Placental pericyte (primary cell): ENCODE measurements around the gene KIF25.

GRCh38 chr6:166383050-166384233 lies 702 bp upstream of the MPC1 start:
- CAGE, long polyA plus RNA, result no peak

- CAGE, long polyA plus RNA, result no peak
Measured at GRCh38 chr6:166407132-166407485, 24.4 kb upstream of the MPC1 start.

GRCh38 chr6:166475845-166476133 lies 93.0 kb upstream of the MPC1 start:
- CAGE, long polyA plus RNA, result no peak

DNA sequence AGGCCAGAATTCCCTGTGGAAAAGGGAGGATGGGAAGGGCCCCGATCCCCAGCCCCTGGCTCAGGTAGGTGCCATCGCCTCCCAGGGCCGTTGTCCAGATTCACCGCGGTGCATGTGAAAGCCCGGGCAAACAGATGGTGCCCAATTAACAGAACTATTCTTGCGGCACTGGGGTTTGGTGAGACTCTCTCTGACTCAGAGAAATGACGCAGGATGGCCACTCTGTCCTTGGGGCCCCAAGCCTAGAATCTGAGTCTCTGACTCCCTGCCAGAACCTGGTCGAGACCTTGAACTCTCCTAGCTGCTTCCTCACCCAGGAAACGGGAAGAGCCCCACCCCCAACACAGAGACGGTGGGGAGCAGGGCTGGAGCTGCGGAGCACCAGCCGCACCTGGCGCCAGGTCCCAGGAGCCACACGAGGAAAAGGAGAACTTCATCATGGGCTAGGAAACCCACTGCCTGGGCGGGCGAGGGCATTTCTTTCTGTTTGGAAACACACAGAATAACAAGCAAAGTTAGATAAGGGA lies 29.7 kb upstream of the RPS6KA2 start:
- CAGE, long polyA plus RNA, result no peak

DNA sequence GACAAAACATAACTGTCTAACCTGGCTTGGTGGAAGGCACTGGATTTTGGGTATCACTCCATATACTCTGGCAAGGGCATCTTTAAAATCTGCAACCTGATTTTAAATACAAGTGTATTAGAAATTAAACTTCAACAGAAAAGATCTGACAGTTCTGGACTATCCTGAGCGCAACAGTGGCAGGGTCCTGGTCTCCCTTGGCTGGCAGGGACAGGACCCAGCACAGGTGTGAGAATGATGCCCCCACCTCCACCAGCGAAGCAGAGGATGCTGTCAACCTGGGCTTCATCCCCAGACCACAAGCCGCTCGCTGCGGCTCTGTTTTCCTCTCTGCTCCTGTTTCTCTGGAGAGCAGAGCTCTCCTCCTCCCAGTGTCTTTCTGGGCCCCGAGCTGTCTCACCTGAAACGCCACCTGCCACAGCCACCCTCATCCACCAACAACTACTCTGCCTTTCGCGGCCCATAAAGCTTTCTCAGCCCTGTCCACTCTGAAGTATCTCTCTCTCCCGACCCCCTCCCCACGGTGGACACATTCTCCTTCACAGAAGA lies 25.3 kb downstream of the RNASET2 start:
- CAGE, long polyA plus RNA, result no peak

DNA sequence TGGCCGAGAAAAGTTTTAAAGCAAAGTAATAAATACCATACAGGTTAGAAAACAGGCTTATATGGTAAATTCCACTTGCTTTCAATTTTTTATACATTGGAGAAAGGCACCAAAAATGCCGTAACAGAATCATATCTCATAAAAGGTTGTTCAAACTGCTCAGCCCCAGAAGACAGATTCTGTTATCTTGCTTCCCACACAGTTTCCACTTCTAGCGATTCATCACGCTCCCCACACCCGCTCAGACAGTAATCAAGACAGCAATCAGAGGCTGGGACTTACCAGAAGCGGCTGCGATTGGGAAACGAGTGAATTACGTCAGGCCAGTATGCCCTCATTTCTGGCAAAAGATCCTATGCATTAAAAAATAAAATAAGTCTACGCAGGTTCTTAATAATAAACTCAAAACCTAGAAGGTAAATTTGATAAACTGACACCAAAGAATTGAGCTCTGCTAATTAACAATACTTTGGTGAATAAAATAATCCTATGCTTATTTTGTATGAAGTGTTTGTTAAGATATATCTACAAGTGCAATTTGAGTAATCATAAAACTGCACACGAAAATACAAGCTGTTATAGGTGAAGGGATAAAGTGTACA lies 13.5 kb downstream of the RNASET2 start:
- CAGE, long polyA plus RNA, result no peak

- CAGE, long polyA plus RNA, result no peak
Measured at GRCh38 chr6:167421179-167421696, 96.4 kb downstream of the TTLL2 start.

- CAGE, long polyA plus RNA, result no peak
Measured at GRCh38 chr6:167524450-167525052, 199.7 kb downstream of the TTLL2 start.

DNA sequence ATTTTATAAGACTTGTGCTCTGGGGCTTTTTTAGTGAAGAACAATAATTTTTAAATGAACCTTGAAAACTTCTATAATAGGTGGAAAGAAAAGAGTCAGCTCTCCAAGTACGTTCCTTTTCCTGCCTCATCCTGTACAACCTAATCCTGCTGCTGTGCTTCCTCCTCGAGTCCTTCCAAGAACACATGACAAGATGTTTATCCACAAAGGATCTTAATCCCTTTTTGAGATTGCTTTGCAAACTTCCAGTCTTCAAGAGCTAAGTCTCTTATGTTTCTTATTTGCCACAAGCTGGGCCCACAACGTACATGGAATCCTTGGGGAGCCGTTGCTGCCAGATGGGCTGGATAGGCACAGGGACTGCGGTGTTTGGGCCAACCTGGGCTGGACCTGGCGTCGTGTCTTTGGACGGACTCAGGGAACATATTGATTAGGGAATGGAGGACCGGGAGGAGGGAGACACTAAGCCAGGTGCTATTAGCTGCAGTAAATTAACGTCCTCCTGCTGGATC lies 79.8 kb upstream of the AFDN start:
- CAGE, long polyA plus RNA, result no peak

- CAGE, long polyA plus RNA, result no peak
Measured at GRCh38 chr6:167799197-167799945, 27.3 kb upstream of the AFDN start.

DNA sequence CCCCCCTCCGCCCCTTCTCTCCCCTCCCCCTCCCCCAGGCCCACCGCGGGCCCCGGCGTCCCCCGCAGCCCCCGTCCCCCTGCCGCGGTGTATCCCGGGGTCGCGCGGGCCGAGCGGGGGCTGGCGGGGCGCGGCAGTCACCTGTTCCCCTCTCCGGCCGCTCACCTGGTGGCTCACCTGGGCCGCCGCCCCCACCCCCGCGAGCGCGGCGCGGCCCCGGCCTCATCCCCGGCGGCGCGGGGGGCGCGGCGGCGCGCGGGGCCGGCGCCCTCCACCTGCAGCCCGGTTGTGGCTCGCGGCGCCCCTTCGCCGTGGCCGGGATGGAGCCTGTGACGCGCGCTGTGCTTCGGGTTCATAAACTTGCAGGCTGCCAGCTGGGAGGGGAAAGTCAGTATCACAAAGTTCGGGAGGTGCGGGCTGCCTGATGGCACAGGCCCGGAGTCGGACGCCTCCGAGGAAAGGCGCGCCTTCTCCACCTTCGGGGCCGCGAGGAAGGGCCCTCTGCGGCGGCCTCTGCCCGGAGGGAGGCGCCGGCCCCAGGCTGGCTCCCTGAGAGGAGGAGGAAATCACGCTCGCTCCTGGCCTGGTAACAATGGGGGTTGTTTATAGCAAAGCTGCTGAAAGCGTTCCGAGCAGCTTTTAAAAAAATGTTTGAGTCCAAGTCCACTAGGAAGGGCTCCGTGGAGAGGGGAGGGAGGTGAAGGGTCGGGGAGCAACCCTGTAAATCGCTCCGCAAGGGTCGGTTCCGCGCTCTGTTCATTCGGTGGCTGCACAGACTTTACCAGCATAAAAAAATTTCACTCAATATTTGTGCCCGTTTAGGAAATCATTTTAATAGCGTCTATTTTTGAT lies 862 bp downstream of the AFDN start:
- CAGE, long polyA plus RNA, result no peak

- CAGE, long polyA plus RNA, result no peak
Measured at GRCh38 chr6:167856771-167857321, 30.1 kb downstream of the AFDN start.

GRCh38 chr6:167997293-167997744 lies at the start of gene KIF25:
TSS of gene KIF25 (plus strand) at chr6:167997671.
- CAGE, long polyA plus RNA, result no peak

DNA sequence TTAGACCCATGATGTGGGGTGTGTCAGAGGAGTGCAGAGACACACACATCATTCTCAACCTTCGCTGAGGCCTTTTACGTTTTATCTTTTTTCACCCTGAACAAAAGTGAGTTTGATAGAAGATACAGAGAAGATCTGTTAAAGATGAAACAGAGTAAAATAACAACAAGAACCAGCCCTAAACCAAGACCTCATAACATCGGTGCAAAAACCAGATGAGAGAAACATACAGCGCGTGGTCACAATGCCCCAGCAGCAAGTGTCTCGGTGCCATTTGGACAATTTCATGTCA lies 35.5 kb upstream of the FRMD1 start:
- CAGE, long polyA plus RNA, result no peak

GRCh38 chr6:168132544-168133113 lies 53.6 kb upstream of the FRMD1 start:
- CAGE, long polyA plus RNA, result no peak

- CAGE, long polyA plus RNA, result no peak
Measured at GRCh38 chr6:168163505-168163704, 84.4 kb upstream of the FRMD1 start.

DNA sequence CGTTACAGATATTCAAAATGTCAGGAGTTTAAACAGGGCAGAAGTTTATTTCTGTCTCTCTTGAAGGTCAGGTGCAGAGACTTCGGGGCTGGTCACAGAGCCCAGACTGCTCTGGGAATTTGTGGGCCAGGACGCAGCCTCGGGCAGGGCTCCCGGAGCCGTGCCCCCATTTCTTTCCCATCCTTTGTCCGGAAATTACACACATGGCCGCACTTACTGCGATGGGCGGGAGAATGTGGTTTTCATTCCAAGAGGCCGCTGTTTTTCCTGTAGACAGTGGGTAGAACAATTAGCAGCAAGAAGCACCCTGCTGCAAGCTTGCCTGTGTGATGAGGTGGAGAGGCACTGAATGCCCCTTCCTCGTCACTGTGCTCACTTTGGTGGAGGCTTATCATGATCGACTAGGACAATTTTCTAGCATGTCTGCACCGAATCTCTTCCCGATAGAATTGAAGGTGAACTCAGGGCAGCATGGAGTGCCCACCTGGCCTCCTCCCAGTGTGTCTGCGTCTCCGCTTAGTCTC lies 102.9 kb downstream of the DACT2 start:
- CAGE, long polyA plus RNA, result no peak

DNA sequence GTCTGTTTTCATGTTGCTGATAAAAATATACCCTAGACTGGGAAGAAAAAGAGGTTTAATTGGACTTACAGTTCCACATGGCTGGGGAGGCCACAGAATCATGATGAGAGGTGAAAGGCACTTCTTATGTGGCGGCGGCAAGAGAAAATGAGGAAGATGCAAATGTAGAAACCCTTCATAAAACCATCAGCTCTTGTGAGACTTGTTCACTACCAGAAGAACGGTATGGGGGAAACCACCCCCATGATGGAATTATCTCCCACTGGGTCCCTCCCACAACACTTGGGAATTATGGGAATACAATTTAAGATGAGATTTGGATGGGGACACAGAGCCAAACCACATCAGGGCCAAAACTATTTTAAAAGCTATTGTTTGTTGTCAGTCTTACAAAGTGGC lies 71.0 kb downstream of the THBS2 start:
- CAGE, long polyA plus RNA, result no peak

DNA sequence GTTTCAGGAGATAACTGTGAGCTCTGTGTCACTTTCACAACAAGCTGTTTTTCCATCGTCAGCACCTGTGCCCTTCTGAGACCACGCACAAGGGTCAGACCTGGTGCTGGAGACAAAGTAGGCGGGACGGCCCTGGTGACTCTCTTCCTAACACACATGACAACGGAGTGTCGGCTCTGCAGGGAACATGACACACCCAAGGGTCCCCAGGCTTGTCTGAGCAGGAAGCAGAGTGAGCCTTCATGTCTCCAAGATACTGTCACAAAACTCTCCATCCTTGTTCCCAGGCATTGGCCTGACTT lies 86.3 kb upstream of the THBS2 start:
- CAGE, long polyA plus RNA, result no peak

DNA sequence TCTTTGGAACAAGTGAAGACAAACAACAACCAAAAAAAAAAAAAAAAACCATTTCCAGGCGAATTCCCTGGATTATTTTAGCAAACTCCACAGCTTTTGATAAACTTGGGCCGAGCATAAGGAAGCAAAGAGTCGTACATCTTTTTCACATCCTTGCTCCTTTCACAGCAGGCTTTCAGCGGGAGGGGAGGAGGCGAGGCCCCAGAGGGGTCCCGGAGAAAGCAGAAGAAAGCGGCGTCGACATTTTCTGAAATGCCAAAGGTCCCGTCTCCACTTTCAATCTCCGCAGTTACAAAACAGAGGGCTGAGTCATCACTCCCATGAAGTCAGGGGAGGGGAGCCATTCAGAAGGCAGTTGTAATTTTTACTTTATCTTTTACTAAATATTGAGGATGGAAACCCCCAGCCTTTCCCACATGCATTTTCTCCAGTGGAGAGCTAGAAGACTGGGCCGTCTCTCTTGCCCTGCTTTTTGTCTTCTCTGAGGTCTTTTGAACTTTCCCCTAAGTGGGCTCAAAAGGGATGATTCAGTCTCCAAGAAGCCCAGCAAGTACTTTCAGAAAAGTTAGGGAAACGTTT lies 174.2 kb upstream of the THBS2 start:
- CAGE, long polyA plus RNA, result no peak